Measurements from ENCODE around the genes GOLGA8F and APBA2.

- PRO-cap = no peak
These were observed 92.4 kb upstream of the UBE3A start for GRCh38 chr15:25531265-25531603.

- PRO-cap = no peak
These were observed 130.0 kb upstream of the UBE3A start for GRCh38 chr15:25568947-25569173.

DNA sequence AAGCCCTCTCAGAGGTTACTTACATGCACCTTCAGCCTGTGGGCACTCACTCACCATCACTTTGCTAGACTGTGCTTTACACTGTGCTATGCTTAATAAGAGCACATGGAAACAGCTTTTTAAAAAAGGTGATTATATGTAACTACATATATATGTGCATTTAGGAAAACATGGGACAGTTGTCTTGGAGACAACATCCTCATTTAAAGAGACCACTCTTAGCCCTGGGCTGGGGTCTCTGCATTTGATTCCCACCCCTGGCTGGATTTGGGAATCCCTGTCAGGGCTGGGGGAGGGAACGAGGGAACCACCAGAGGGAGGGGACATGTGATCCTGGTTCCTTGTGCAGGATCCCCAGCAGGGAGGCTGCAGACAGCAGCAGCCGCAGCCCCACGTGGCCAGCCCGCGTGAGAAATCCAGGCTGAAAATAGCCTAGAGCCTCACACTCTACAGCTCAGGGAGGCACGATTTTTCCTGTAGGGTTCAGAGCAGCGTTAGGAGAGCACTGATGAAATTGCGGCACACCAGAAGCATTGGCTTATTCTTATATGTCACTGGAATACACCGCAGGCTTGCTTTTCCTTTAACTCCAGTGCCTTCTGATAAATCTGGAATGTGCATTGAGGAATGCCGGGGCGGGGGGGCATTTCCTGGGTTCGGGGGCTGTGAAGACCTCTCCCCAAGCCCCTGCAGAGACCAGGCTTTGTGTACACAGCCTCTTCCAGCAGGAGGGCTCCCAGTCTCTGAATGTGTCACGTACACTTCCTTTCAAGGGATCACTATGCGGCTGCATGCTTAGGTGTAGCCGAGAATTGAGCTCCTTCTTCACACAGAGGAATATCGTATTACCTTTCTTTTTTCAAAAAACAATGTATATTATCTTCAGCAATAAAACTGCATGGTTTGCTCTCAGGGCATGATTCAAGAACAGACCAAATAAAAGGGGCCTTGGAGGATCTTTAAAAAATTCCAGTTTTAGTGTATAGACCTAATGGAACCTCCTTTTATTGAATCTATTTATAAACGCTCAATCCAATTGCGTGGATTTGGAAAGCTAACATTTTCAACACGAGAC, 193.1 kb downstream of the ATP10A start:
- PRO-cap = no peak

- PRO-cap = no peak
These were observed 372.2 kb upstream of the ATP10A start for GRCh38 chr15:26235246-26235709.

DNA sequence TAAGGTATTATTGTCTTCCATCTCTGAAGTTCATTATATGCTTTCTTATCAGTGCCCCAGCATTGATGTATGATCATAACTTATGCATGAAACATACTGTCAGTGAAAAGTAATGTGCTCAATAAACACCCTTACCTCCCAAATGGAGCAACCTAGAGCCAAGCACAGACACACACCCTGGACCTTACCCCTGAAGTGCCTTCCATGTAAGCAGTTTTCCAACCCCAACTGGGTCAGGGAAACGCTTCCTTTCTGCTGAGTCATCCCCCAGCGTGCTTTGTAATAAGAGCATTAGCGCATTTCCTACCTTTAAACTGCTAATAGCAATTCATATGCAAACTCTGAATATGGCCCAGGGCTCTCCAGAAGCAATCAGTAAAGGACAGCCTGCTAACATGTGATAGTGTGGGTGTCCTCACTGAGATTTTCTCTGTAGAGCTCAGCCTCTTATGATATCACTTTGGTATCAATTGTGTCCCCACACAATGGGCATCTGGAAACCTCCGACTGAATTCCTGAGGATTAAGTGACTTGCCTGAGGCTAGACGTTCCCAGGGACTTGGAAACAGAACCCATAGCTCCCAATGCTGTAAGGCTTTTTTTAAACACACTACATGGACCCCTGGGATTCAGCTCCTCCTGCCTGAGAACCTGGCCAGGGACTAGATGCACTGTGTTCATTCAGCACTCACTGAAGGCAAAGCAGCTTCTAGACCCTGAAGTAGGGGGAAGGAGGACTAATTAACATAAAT, 5.7 kb downstream of the GABRB3 start:
- PRO-cap = no peak

- PRO-cap = no peak
These were observed 100.0 kb downstream of the GABRG3 start for GRCh38 chr15:27070970-27071492.

DNA sequence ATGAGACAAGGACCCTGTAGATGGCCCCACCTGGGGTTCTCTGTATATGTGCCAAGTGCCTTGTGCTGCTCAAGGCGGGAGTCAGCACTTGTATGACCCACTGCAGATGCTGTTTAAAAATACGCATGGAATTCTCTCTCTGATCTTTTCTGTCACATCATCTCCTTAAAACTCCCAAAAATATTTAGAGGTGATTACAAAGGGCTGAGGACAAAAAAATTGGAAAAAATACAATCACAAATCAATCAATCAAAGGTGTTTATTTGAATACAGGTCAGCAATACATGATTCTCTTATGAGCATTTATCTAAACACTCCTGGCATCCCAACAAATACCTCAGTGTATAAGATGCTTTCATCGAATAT, 453.3 kb downstream of the OCA2 start:
- PRO-cap = no peak

- PRO-cap = no peak
These were observed 75.4 kb downstream of the HERC2 start for GRCh38 chr15:28246606-28246904.

DNA sequence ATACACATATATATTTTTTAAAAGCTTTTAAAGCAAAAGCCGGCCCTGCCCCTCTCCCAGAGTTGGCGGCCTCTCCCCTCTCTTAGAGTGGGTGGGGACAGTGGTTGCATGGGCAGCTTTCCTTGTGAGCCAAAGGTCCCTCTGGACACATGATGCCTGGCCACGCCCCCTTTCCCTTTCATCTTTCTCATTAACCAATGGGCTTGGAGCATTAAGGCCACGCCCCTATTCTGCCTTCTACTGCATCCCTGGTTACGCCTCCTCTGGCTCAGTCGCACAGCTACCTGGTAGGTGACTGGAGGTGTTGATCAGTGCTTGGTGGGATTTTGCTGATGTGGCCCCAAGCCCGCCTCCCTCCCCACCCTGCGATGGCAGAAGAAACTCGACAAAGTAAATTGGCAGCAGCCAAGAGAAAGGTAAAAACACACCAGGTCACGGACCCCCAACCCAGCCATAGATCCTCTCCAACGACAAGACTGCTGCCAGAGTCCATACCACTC, at the start of gene GOLGA8F:
Gene GOLGA8F, plus strand, starts transcription at position 271 of the 500 bp plus-strand sequence.
- PRO-cap = no peak

DNA sequence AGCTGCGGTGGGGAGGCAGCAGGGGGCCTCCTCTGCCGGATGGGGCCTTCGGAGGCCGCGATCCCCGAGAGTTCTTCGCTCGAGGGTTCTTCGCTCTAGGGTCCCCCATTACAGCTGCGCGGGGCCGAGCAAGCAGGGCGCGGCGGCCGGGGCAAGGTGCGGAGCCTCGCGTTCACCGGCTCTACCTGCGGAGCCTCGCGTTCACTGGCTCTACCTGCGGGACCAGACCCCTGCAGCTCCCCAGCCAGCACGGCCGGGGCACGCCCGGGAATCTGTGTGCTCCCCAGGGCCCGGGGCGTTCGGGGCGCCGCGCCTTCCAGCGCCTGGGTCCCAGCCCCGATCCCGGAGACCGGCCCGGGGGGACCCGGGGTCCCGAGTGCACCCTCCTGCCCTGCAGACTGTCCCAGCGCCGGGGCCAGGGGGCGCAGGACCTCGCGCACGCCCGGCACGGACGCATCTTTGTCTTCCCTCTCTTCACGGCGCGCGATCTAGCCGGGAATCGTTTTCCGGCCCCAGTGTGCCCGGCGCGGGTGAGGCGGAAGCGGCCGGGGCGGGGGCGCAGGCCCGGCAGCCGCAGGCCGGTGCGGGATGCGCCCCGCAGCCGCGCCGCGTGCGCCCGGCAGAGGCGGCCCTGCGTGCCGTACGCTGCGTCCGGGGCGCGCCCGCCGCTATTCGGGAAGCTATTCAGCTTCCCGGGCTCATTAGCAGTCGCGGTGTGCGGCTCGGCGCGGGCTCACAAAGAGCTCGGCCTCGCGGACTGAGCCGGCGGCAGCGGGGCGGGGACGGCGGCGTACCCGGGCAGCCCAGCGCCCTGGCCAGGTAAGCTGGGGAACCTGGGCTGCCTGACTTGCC, at the start of gene APBA2:
Gene APBA2, plus strand, starts transcription at position 515 of the 852 bp plus-strand sequence.
- PRO-cap = no peak

GRCh38 chr15:28937931-28938551, 52.3 kb downstream of the APBA2 start:
- PRO-cap = no peak

- PRO-cap = no peak
These were observed 131.1 kb upstream of the NSMCE3 start for GRCh38 chr15:29400719-29401206.

DNA sequence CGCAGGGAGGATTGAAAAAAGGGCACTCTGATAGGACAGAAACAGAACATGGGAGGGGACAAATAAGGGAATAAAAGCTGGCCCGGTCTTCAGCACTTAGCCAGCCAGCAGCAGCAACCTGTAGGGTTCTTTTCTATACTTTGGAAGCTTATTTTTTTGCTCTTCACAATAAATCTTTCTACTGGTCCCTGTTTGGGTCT, 115.8 kb upstream of the ENTREP2 start:
- PRO-cap = no peak

- PRO-cap = no peak
These were observed 1.4 kb downstream of the TJP1 start for GRCh38 chr15:29820833-29821241.

GRCh38 chr15:29888520-29889061, 66.3 kb upstream of the TJP1 start:
- PRO-cap = no peak

- PRO-cap = no peak
These were observed 103.1 kb upstream of the TJP1 start for GRCh38 chr15:29925302-29925812.

DNA sequence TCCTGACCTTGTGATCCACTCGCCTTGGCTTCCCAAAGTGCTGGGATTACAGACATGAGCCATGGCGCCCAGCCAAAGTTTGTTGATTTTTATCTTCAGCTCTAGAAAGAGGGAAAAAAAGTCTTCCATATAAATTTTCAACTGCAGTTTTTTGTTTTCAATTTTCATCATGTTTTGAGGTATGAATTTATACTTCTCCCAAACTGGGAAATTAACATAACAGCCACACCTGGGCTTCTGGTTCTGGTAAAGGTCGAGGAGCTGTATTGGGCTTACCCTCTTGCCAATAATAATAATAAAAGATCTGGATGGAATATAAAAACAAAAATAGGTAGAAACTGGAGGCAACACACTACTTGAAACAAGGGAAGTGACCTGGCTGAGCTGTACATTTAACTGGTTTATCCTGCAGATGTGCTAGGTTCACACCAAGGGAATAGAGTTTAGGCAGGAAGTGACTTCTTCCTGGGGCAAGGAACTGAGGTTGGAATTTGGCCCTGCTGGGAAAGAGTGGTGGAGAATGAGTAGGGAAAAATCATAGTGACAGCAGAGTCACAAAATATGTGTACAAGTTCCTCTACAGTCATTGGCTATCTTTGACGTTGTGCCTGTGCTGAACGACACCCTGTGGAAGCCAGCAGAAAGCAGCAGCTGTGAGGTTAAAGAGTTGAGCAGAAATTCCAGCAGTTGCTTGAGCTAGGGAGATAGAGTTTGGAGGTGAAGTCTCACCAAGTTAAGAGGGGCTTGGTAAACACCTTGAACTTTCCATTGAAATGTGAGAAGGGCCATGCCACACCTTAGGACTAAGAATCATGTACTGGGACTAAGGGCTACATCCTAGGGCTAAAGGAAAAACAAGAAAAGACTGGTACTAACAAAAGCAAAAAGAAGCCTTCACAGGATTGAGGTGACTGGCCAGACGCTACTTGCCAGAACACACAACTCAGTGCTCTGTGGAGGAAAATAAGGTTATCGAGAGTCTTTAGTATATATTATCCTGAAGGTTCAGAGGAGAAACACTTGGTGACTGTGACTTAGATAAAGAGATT, 66.3 kb downstream of the GOLGA8H start:
- PRO-cap = no peak

GRCh38 chr15:30945673-30946207, 42.0 kb downstream of the FAN1 start:
- PRO-cap = no peak

GRCh38 chr15:30984567-30984868, 6.9 kb downstream of the MTMR10 start:
- PRO-cap = no peak

DNA sequence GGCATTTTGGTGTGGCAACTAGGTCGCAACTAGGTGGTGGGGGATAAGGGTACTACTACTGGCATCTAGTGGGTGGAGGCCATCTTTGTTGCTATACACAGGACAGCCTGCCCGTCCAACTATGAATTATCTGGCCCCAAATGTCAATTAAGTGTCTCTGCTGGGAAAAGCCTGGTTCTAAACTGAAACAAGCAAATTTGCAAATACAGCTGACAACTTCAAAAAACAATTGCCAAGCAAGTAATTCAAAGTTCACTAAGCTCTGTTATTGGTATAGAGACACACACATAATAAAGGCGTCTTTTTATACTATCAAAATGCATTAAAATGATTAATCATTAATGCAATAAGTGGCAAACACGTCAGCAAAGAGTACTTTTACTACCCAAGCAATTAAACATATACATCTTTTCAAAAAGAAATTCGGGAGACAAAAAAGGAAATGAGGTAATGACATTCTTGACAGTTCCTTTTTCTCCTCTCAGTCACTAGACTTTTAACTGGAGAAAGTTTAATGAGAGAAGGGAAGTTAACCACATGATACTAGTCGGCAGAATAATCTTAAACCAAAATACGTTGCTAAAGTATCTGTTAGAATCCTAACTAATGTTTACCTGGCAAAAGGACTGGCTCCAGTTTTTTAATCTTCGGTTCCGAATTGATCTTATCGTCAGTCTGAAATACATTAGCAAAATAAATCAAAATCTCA, 1.1 kb downstream of the MTMR10 start:
- PRO-cap = no peak